HL-60 (cell line): ENCODE measurements around a stretch of chr14.

DNA sequence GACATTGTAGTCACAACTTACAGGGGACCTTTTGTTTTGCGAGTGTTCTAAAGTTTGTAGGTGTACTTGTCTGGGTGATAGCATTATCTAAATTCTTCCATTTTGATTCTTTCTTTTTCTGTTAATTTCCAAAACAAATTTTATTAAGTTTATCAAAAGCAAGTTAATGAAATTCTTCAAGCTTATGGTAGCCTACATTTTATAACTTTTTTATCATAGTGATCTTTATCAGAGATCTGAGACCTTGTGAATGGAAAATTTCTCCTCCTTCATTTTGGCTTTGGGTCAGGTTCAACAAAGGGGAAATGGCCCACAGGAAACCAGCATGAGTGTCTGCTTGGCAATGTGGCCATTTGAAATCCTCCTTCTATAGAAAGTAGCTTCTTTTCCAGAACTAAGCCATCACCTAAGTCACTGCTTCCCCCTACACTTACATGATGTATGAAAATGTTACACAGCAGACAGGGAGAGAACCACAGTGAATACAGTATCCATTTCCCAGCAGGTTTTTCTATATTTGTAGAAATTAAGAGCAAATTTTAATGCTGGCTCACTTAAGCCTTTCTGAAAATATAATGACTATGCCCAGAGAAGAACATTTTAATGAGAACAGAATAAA, 1.6 kb downstream of the RHOJ start:
- RRBS, result no CpG with 5 or more reads among the region's 1 CpG

DNA sequence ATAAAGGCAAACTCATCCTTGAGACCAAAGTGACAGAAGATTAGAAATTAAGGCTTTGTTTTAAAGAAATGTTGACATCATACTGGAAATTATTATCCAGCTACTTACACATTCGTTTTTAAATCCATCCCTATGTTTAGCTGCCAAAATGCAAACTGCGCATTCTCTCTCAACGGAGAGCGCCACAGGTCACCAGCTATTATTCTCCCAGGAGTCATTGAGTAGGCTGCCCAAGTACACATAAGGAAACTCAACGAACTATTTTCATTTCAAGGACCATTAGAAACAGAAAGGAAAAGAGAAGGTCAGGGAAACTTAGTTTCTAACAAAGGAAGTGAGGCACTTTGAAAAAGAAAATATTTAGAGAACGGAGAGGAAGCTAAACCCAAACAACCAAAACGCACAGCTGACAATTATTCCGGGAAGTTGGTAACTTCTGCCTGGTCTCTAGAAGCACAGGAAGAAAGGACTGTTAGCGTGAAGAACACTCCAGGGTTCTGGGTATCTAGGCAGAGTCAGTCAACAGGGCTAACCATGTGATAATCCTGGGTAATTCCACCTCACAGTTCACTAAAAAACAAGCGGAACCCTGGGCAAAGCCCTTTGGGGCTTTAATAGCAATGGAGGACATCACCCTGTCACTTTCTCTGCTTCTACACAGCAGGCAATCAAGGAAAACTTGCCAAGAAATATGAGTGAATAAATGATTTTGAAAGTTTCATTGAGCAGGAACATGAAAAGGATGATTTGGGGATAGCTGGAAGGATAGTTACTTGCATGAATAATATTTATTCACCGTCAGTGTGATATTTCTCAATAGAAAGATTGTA, 23.4 kb downstream of the GPHB5 start:
- RRBS, result no CpG with 5 or more reads among the region's 11 CpGs

GRCh38 chr14:63434336-63435078, 108.7 kb downstream of the PPP2R5E start:
- RRBS, result no CpG with 5 or more reads among the region's 2 CpGs

DNA sequence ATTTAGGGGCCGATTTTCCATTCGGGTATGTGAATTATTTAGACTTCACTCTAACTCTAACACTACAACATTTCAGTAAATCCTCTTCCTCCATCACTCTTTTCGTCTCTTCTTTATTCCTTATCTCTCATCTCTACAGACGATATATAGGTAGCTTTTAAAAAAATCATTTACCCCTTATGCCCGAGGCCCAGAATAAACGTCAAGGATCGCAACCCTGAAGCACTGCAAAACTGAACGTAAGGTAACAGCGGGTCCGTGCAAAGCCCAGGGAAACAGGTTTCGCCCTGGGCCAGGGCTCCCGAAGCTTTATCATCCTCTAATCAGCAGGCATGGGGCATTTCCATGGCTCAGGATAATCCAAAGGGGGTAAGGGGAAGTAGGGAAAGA, 1.2 kb downstream of the PPP2R5E start:
- RRBS, result no CpG with 5 or more reads among the region's 12 CpGs

DNA sequence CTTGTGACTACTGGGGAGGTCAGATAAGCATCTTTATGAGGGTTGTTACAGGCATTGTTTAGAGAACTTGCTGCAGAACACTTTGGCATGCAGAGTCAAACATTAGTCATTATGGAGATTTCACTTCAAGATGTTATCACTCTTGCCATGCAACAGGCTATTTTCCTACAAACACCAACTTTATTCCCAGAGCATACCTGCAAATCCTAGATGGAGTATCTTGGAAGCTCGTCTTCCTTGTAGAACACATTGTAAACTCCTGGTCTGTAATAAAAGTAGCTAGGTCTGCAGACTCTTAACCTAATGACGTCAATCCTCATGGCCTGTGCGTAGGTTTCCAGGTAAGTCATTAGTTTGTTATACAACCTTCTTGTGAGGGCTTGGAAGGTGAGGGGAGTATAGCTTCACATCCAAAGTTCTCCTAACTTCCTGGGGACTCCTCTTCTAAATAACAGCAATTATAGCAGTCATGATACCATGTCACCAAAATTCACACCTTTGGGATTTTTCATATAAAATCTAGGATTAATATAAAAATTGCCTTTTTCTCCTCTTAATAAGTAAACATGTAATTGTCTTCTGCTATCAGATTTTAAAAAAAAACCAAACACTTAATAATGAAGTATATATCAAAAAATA, 36.4 kb upstream of the WDR89 start:
- RRBS, result no CpG with 5 or more reads among the region's 3 CpGs

- RRBS, result no CpG with 5 or more reads among the region's 9 CpGs
Measured at GRCh38 chr14:63745975-63746811, 18.3 kb upstream of the SGPP1 start.

DNA sequence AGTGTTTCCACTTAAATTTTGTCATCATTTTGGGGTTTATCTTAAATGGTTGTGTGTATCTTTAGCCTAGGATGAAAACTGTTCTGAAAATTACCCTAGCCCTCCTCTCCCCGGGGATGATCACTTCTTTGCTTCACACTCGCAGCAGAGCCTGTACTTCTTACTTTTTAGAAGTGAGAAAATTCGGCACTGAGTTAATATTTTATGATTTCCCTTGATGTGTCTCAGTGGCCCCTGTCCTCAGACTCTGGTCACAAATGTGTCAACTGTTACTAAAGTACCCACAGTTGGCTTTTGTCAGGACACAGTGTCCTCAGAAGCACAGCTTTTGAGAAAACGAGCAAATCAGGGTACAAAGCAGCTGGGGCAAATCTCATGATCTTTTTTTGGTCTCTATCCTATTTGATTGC, 142.4 kb downstream of the SYNE2 start:
- RRBS, result no CpG with 5 or more reads among the region's 4 CpGs

DNA sequence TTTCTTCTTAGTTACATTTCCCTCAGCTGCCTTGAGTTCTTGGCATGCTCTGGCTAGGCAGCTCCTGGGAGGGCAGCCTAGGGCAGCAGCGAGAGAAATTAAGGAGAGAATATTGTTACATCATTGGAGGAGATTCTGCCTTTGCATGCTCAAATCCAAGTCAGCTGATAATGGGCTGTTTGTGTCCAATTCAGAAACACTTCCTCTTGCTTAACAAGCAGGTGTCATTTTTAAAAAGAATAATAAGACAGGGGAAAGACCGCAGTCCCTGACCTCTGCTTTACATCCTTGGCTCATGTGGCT, 76.9 kb downstream of the ESR2 start:
- RRBS, result no CpG with 5 or more reads among the region's 2 CpGs

- RRBS, result no CpG with 5 or more reads among the region's 24 CpGs
Measured at GRCh38 chr14:64234977-64235957, 58.9 kb downstream of the ESR2 start.

DNA sequence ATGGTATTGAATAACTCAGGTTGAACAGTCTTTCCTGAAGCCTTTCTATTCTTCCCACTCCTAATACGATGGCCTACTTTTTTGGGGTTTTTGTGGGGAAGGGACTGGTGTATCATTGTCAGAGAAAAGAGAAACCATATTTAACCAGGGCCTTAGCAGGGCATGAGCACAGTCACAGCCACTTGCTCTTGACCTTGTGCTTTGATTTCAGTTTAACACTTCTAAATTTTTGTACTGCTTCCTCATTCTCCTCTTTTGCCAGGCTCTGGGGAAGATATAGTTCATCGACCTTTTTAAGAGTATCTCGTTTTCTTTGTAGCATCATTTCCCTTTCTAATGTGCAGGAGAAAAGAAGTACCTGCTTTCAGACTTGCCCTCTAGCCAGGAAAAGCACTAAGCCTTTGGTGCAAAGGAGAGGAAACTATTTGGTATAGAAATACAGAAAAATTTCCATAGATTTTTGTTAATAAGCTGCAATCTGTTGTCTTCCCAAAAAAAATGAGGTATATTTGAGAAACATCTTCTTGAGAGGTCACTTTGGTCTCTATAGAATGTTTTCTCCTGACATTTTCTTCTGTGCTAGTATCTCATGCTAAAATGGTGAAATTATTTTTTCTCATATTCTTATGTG, 2.2 kb downstream of the ZBTB1 start:
- RRBS, result no CpG with 5 or more reads among the region's 3 CpGs

DNA sequence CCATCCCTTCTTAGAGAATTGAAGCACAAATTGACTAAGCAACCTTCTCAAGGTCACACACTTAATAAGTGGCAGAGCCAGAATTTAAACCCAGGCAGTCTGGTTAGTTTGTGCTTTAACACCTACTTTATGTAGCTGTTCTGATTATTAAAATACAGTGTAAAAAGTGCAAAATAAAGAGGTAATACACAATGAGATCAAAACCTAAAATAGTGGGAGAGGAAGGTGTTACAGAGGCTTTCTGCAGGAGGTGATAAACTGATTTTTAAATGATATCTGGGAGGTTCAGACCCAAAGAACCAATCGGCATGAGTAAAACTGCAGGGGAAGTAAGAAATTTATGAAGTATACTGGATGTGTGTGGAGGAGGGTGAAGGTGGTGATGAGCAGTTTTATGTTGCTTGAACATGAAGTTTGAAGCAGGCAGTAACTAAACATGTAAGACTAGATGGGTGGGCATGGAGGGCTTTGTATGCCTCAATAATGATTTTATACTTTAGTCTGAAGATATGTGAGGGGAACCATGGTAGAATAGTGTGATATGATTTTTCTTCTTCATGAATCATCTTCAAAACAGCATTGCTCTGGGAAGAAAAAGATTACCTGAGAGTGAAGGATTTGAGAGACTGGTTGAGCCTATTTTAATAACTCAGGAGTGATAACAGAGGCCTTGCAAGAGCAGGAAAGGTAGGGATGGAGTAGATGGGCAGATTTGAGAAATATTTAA, 5.8 kb downstream of the ZBTB1 start:
- RRBS, result no CpG with 5 or more reads among the region's 1 CpG

- RRBS, result no CpG with 5 or more reads among the region's 8 CpGs
Measured at GRCh38 chr14:64521547-64522657, 17.3 kb downstream of the ZBTB1 start.

DNA sequence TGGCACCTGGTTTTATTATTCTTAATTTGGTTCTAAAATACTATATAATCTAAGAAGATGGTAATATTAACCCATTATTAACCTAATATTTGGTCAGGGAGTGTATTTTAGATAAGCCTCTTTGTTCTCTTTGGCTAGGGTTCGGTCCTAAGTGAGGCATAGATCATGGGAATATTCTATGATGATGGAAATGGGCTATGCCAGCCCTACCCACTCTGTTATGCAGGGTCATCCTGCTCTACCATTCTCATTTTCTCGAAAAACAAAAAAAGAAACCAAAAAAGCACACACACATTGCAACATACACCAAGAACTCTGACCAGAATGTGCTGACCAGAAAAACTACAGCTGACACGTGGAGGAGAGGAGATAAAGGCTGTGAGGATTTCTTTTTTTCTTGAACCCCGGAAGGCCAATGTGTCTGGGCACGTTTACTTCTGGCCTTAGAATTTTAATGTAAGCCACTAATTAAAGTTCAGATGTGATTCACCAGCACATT, 66.6 kb upstream of the PLEKHG3 start:
- RRBS, result no CpG with 5 or more reads among the region's 5 CpGs

GRCh38 chr14:64705815-64706307, 1.6 kb downstream of the PLEKHG3 start:
- RRBS, result no CpG with 5 or more reads among the region's 5 CpGs

DNA sequence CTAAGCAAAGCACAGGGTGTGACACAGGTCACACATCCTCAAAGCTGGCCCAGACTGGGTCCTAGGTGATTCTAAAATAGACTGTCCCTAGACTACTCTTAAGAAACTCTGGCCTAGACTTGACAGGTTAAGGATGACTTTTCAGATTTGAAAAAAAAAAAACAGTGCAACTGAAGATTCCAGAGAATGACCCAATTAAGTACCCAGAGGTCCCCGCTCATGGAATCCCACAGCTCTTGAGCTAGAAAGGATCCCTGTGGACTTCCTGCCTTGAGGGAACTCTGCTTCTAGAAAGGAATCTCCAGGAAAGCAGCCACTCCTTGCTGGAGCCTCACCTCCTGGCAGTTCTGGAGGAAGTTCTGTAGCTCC, 81.0 kb downstream of the PLEKHG3 start:
- RRBS, result no CpG with 5 or more reads among the region's 1 CpG

GRCh38 chr14:64938920-64939632, 3.5 kb downstream of the GPX2 start:
- RRBS, result no CpG with 5 or more reads among the region's 13 CpGs

DNA sequence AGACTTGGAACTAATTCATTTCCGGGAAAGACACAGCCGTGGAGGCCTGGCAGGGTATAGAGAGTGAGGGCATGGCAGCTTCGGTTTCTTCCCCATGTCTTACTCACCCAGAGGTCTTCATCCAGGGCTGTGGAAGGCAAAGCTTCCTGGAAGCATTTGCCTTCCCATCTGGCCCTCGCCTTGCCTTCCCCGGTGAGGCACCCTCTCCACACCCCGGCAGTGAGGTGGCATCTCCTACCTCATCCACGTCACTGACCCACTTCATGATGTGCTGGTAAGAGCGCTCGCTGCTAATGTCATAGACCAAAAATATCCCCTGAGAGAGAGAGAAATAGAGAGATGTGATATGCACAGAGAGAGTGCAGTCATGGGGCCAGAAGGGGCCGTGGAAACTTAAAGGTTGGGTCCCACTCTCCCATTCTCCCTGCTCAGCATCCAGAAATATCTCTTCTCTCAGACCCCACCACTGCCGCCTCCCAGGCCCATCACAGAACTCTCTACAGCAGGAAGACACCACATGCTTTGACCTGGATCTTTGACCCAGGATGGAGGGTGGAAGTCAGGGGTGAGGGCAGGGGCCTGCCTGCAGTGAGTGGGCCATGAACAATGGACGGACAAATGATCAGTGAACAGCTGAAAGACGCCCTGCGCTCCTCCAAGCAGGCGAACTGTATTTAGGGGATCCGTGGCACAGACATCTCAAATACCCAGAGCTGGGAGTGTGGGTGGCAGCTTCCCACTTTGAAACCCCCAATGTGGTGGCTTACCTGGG, 8.5 kb upstream of the GPX2 start:
- RRBS, result no CpG with 5 or more reads among the region's 16 CpGs

GRCh38 chr14:65025692-65026179, 39.0 kb downstream of the FNTB start:
- RRBS, result no CpG with 5 or more reads among the region's 8 CpGs

DNA sequence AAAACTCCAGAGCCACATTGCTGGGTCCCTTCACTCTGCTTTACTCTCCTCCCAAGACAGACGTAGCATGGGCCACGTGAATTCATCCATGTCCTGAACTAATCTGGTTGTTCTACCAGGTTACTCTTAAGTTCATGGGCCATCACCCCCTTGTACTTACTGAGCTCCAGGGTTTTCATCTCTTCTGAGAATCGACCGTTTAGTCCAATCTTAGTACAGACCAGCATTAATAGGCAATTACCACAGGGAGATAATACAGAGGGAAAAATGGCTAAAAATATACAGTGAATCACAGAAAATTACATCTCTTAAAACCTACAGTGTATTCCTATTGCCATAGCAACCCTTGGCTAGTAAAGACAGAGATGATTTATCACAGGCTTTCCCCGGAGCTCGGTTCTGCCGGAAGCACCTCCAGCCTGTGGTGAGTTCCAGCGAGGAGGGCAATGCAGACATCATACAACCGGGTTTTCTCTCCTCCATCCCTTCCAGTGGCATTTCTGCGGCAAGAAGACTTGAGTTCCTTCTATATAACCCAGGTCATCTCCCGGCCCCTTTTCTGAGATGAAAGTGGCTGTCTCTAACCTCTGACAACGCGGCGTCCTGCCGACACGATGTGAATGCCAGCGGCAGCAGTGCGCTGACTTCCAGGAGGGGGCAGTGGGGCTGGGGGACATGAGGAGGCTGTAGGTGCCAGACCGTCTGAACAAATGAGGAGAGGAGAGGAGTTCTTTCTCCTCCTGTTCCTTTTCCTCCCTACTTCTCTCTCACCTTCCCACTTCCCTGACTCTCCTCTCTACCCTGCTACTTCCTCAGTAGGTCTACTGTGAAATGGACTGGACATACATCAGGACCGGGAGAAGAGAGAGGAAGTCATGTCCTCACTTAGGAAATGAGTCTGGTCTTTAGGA, 68.4 kb upstream of the MAX start:
- RRBS, result 10% methylated on average over 4 of the region's 20 CpGs

GRCh38 chr14:65255328-65255875, 153.1 kb upstream of the MAX start:
- RRBS, result no CpG with 5 or more reads among the region's 7 CpGs